Anterior vena cava (tissue), 1 donor: ENCODE results near the genes MAPKAPK5 and ERP29.

DNA sequence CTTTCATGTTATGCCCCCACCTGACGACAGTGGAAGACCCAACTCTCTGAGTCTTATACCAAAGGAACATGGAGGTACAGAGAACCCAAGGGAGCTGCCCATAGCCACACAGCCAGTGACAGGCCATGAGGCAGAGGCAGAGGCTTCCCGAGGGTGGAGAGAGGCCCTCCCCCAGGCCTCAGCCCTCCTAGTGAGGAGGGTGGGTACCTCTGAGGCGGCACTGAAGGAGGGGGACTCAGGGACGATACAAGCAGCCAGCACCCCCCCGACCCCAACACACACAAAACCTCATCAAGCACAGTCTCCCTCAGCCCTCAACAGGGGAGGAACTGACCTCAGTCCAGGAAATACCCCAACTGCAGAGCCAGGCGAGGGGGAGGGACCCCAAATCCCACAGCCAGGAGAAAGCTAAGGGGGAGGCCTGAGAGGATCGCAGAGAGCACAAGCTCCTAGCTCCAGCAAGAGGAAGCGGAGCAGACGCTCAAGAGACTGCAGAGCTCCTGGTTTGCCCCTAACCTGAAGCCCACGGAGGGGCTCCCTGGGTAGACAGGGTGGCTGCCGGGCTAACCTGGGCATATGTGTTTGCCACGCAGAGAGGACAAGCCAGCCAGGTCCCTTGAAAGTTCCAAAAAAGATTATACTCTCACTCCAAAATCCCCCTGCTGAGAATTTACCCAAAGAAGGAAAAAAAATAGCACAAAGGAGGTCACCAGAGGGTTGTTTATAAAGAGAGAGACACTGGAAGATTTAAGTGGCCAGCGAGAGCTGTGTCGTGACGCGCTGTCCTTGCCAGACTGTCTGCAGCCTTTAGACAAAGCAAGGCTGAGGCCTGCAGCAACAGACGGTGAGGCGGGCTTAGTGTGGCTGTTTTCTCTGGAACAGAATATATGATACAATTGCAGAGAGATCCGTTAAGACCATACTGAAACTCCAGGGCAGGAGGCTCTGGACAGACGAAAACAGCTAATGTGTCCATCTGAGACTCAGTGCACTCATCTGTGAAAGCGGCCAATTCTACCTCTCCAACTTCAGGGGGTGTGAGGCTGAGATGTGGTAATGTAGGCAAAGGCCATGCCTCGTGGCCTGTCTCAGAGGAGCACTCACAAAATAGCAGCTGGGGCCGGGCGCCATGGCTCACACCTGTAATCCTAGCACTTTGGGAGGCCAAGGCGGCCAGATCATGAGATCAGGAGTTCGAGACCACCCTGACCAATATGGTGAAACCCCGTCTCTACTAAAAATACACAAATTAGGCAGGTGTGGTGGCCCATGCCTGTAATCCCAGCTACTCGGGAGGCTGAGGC lies 36.5 kb downstream of the ANAPC7 start:
- PRO-cap = no peak

DNA sequence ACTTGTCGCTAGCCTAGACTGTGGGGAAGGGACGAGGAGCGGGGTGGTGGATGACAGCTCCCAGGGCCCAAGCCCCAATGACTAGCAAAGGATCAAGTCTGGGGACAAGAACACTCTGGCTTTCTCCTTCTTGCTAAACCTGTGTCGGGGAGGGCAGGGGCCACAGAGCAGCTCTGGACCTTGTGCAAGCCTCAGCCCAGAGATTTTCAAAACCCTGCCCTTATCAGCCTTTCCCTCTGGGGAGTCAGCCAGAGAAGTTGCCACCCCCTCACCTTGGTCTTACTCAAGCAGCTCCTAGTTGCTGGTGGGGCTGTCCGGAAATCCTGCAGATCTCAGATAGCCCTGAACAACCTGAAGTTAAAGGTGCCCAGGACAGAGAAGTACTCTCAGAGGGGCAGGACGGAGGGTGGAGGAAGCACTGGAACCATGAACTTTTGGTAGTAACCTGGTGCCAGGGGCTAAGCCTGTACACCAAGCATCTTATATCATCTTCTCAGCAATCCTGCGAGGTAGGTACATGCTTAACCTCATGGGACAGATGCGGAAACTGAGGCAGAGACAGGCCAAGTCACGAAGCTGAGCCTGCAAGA lies 1.1 kb downstream of the HVCN1 start:
- PRO-cap = no peak

DNA sequence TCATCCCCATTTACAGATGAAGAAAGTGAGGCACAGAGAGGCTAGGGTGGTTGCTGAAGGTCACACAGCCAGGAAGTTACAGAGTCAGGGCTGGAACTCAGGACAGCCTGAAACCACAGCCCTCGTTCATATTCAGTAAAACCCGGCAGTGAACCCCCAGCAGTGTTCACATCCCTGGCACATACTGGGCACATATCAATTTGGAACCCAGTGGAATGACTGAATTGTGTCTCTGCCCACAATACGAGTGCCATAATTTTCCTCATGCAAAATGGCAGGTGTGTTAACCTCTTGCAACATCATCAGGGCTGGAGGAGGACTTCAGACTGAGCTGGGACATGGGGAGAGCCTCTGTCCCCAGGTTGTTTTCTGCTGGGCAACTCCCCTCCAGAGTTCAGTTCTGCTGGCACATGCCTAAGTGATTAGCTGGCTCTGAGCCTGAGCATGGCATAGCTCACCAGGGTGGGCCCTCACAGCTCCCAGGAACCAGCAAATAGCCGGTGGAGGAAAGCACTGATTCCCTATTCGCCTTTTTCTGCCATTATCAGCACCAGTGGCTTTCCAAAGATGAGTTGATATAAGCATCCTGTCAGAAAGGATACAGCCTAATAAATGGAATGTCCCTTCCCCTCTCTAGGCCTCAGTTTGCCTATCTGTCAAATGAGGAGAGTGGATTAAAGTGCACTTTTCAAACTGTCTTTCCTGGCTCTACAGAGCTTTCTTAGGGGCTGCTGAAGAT lies 2.2 kb upstream of the PPP1CC start:
- PRO-cap = no peak

DNA sequence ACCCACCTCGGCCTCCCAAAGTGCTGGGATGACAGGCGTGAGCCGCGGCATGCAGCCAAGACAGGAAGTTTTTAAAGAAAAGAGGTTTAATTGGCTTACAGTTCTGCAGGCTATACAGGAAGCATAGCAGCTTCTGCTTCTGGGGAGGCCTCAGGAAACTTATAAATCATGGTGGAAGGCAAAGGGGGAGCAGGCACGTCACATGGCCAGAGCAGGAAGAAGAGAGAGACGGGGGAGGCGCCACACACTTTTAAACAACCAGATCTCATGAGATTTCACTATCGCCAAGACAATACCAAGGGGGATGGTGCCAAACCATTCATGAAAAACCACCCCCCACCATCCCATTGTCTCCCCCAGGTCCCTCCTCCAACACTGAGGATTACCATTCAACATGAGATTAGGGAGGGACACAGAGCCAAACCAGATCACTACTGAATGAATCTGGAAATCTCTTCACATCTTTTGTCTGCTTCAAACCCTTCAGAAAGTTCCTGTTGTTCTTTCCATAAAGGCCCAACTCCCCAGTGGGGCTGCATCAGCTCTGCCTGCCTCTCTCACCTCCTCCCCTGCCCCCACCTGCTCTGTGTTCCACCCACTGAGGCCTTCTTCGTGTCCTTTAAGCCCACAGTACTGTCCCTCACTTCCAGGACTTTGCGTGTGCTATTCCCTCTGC lies 14.2 kb downstream of the CCDC63 start:
- PRO-cap = no peak

- PRO-cap = no peak
Measured at GRCh38 chr12:111074502-111074962, 40.6 kb downstream of the CUX2 start.

DNA sequence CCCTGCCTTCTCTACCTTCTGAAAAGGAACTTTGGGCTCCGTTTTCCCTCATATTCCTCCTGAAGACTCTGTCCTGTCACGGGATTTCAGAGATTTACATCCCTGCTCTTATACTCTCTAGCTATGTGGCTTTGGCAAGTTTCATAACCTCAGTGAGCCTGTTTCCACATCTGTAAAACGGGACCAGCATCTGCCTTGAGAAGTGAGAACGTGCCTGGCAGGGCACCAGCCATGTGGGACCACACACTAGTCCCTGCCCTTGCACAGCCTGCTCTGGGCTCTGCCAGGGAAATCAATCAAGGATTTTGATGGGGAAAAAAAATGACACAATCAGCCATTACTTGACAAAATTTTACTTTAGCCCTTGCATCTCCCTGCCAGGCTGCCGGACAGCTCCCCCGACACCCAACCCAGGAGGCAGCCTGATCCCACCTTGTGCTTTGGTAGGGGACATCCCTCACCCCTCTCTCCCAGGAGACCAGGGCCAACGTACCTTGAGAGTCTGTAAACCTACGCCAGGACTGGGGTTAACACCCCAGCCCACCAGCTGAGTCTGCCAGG lies 8.5 kb downstream of the PHETA1 start:
- PRO-cap = no peak

DNA sequence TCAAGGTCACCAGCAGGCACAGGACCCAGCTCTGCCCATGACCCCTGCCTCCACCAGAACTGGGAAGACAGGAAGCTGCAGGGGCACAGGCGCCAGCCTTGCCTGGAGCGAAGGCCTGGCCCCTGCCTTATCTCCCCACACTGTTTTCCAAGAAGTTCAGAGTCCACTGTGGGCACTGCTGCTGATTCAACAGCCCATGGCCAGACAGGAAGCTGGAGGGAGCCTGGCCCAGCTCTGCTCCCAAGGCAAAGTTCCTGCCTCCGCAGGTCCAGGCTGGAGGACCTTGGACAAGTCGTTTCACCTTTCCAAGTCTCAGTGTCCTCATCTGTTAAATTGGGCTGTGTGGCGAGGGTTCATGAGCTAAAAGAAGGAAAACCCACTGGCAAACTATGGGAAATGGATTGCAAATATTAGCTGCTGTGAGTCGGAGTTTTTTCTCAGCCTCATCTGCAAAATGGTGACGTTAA lies 1.2 kb downstream of the PHETA1 start:
- PRO-cap = no peak

GRCh38 chr12:111409236-111409599 lies 3.5 kb downstream of the SH2B3 start:
- PRO-cap = no peak

DNA sequence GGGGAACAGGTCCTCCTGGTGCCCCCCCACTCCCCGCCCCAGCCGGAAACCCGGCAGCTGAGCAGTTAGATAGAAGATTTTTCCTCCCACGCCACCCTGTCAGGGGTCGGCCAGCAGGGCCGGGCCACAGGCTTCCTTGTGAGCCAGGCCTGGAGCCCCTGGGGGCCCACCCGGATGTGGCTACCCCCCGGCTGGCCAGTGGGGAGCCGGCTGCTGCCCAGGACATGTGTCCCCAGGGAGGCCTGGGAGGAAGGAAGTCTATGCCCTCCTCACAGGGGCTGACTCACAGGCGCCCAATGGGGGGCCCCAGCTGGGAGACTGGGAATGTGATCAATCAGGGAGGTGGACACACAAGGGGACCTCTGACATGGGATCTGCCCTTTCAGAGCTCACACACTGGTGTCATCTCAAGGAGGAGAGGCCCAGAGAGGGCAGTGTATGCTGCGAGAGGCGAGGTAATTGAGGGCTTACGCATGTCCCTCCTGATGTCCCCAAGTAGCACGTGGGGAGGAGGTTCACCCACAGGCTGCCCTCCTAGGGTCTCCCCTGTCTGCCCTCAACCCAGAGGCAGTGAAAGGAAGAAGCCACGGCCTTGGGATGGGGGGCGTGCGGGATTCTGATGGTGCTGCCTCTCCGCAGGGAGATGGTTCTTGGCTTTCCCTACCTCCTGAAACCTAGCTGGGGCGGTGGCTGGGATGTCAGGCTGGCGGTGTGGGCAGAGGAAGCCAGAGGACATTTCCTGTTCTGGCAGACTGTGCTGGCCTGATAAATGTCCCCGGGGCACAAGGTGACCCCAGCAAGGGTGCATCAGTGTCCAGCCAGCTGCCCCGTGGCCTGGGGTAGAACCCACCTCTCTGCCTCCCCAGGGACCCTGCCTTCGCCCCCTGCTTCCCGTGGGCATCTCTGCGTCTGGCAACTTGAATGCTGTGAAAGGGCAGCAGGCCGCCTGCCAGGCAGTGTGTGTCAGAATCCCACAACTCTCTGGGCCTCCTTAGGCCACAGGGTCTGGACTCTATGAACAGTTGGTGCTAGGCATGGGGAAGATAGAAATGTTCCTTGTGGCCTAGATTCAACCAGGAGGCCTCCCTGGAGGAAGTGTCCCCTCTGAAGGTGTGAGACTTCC lies 4.5 kb downstream of the SH2B3 start:
- PRO-cap = no peak

- PRO-cap = no peak
Measured at GRCh38 chr12:111445830-111446635, 40.3 kb downstream of the SH2B3 start.

DNA sequence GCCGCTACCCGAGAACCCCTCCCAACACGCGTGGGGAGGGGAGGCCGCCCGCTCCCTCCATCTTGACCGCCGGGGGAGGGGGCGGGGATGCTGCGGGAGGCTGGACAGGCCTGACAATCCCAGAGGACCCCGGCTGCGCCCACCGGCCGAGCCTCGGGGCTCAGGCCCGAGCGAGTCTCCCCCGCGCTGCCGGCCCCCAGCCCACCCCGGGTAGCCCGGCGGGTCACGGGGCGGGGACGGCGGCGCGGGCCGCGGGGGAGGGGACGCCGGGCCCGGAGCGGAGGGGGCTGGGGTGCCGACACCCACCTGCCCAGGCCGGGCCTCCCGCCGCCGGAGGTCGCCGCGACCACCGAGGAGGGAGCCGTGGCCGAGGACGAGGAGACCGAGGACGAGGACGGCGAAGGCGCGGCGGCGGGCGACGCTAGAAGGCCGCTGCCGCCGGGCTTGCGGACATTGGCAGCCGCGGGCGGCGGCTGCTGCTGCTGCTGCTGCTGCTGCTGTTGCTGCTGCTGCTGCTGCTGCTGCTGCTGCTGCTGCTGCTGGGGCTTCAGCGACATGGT lies 557 bp downstream of the ATXN2 start:
- PRO-cap = bidirectional peak, plus-strand start at position 72 of the sequence, minus-strand start at position 32 of the sequence; bidirectional peak, plus-strand start at position 453 of the sequence, minus-strand start at position 198 of the sequence

DNA sequence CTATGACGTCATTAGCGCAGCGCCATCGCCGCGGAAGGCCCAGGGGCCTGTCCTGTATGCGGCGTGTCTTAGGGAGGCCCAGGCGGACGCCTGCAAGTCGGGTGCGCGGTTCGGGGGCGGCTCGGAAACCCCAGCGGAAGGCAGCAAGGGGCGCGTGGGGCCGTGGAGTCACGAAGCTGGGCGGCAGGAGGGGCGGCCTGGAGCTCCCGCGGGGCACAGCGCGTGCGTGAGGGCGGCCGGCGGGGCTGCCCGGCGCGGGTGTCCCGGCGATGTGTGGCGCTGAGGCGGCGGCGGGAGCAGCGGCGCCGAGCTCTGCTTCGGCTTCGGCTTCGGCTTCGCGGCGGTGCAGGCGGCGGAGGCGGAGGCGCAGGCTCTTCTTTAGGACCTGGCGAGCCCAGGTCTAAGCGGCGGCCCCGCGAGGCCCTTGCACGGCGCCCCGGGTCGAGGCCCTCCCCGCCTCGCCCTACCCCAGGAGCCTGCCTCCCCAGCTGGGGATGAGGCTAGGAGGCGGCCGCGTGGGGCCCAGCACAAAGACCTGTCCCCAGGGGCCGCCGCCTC lies at the start of gene MAPKAPK5:
Gene MAPKAPK5 (plus strand): TSS at position 261 of the 558 bp plus-strand sequence.
- PRO-cap = bidirectional peak, plus-strand start at position 229 of the sequence, minus-strand start outside the sequence; unidirectional peak, plus-strand start at position 326 of the sequence

DNA sequence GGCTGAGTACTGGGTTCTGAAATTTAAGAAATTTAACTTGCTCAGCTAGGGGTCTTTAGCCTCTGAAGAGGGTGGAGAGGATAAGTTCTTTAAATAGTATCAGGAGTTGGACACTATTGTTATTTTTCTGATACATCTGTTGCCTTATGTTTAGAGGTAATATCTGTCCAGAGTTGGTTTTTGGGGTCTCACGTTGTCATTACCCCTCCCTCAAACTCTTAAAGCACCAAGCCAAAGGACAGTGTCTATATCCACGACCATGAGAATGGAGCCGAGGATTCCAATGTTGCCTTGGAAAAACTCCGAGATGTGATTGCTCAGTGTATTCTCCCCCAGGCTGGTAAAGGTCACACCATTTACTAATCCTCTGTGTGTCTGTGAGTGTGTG lies 46.6 kb downstream of the MAPKAPK5 start:
- PRO-cap = no peak

GRCh38 chr12:111899264-111900603 lies 57.7 kb downstream of the MAPKAPK5 start:
- PRO-cap = no peak

GRCh38 chr12:111993300-111993583 lies 19.7 kb downstream of the TMEM116 start:
- PRO-cap = no peak

DNA sequence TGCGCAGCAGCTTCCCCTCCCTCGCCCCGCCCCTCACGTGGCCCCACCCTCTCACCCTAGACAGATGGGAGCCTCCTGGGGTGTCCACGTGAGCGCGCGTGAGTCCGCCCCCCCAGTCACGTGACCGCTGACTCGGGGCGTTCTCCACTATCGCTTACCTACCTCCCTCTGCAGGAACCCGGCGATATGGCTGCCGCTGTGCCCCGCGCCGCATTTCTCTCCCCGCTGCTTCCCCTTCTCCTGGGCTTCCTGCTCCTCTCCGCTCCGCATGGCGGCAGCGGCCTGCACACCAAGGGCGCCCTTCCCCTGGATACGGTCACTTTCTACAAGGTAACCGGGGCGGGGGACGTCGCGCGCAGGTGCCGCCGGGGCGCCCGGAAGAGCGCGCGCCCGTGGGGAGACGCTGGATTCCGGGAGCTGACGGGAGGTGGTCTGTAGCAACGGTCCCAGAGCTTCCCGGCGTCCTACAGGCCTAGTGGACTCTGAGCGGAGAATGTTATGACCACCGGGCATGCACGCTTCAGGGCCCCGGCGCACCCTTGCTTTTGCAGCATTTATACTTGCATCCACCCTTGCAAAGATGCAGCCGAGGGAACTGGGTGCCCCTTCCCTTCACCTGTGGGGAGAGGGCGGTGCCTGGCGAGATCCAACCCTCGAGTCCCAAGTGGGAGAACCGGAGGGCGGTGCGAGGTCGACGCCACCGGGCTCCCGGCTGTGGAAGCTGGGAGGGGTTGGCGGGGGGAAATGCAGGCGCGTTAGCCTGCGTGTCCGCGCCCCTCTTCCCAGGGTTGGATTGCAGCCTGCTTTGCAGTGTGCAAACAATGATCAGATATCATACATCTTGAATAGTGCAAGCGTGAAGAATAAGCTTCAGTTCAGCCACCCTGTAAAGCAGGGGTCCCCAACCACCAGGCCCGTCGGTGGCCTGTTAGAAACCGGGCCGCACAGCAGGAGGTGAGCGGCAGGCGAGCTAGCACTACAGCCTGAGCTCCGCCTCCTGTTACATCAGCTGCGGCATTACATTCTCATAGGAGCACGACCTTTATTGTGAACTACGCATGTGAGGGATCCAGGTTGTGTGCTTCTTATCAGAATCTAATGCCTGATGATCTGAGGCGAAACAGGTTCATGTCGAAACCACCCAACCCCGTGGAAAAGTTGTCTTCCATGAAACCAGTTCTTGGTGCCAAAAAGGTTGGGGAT lies at the start of gene ERP29:
Gene ERP29 (plus strand): TSS at position 147 of the 1,203 bp plus-strand sequence.
- PRO-cap = bidirectional peak, plus-strand start at position 173 of the sequence, minus-strand start outside the sequence

DNA sequence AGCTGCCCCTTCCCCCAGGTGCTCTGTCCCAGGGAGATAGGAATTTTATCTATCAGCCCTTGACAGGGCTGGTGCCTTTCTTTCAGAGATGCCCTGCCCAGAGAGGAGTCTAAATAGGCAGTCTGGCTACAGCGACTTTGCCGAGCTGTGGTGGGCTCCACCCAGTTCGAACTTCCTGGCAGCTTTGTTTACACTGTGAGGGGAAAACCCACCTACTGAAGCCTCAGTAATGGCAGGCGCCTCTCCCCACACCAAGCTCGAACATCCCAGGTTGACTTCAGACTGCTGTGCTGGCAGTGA lies 33.4 kb downstream of the TRAFD1 start:
- PRO-cap = no peak

- PRO-cap = no peak
Measured at GRCh38 chr12:112169727-112170518, 44.6 kb downstream of the TRAFD1 start.

GRCh38 chr12:112175562-112176164 lies 50.3 kb downstream of the TRAFD1 start:
- PRO-cap = no peak

- PRO-cap = no peak
Measured at GRCh38 chr12:112231362-112231943, 106.1 kb downstream of the TRAFD1 start.